ENCODE measurements around a stretch of chr6.

GRCh38 chr6:10556619-10557178, 35.5 kb downstream of the GCNT2 start:
- RRBS: no CpG with 5 or more reads among the region's 8 CpGs

GRCh38 chr6:10585217-10585876, 64.2 kb downstream of the GCNT2 start:
- RRBS: no CpG with 5 or more reads among the region's 13 CpGs

DNA sequence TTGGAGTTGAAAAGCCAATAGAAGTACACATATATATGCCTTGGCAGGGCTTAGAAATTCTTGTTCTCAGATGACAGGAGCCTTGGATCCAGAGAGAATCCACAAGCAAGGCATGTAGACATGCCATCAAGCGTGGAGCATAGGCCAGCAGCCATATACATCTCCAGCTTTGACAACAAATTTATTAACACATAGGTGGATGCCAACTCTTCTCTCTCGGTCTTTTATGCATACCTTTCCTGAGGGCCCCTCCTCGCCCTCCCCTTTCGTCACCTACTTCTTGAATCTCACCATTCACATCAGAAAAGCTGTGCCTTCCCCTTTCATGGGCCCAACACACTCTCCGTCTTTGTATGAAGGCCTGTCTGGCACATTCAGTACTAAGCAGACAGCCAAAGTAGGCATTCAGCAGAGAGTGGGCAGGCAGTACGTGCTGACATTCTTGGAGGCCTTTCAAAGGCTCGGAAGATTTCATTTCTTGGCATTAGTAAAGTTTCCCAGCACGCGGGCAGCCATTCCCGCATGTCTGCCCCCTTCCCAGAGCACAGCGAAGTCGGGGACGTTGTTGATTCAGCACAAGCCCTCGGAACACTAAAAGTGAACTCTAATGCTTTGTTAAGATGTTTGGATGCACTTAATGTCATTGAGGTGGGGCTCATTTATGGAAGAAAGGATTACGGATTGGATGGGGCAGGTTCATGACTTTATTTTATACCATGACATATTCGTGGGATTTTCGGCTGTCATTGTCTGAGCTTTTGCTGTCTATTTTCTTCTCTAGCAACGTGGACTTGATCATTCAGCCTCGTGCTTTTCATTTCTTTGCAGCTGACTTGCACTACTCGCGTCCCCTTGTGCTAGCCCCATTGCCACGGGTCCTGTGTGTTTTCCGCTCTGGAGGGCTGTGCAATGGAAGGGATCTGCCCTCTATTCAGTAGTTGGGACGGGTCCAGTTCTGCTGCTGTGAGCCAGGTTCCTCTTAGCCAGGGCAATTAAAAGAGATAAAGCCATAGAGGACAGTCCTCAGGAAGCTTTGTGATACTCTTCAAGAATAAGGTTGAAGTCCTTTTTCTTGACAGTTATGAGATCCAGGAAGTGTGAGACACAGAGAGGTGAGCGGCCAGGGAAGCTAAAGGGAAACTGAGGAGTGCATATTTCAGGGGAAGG, 17.9 kb downstream of the NEDD9 start:
- RRBS: no CpG with 5 or more reads among the region's 25 CpGs

DNA sequence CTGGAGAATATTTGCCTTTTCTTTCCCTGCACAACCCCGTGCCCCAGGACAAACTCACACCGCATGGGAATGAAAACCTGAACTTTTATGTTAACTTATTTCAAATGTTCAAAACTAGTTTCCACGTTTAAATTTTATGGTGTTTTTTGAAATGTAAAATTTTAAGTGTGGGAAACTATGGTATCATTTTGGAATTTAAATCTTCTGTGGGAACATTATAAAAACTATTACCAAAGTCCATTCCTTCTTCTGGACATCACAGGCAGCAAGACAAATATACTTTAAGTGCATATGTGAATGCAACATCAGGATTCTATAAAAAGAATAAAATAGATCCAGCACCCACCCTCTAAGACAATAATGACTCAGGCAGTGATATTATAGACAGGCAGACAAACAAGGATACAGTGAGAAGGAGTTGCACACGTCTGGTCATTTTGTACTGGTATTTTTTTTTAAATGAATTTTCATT, 21.0 kb upstream of the NEDD9 start:
- RRBS: no CpG with 5 or more reads among the region's 4 CpGs

DNA sequence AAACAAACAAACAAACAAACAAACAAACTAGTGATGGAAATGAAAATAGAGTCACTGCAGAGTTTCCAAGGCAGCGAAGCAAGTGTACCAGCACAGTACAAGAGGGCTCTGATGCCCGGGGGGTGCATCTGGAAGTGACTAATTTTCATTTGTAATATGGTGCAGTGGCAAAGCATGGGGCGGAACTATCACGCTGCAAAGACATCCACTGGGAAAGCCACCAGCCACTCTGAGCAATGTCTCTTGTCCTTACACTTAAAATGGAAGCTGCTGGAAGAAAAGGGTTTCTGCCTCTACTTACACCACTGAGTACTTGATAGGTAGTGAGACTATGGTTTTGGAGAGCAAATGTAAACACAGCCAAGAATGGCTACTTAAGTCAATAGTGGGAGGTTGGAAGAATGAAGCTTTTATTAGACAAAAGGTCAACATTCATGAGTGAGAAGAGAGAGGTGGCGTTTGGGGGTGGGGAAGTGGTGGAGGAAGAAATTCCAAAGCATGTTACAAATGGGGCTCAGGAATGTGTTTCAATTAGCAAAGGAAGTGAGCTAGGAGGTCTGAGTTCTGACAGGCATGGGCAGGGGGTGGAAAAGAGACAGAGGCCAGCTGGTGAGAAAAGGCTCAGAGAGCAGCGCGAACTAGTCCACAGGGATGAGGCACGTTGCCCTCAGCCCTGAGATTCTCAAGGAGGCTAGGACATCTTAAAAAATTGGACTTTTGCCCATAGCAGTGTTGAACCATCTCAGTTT, 44.6 kb upstream of the NEDD9 start:
- RRBS: no CpG with 5 or more reads among the region's 8 CpGs

DNA sequence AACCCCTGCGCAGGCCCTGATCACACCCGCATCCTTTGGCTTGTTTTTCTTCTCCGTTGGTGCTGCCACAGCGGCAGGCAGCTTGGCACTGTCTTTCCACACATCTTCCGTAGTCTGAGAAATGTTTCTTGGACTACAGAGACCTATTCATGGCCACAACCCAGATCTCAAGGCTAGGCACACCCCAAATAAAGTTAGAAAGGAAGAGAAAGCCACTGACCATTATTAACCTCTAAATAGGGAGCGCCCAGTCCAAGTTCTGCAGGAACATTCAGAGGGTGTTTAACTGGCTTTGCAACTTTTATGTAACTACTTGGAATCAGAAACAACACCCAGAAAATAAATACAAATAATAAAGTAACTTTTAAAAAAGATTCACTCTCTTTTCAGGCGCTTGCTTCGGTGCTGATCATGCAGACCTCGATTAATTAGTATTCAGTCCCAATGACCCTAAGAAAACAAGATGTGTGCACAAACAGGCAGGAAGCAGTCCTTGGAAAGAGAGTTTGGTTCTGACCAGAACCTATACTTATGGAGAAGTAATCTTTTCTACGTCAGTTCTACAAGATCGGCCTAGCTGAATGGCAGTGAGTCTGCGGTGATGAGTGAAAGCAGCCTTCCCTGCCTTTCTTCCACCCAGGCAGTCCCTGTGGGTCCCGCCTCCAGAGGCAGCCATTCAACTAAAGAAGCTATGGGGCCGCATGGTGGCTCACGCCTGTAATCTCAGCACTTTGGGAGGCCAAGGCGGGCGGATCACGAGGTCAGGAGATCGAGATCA, 125.0 kb upstream of the NEDD9 start:
- RRBS: no CpG with 5 or more reads among the region's 19 CpGs

DNA sequence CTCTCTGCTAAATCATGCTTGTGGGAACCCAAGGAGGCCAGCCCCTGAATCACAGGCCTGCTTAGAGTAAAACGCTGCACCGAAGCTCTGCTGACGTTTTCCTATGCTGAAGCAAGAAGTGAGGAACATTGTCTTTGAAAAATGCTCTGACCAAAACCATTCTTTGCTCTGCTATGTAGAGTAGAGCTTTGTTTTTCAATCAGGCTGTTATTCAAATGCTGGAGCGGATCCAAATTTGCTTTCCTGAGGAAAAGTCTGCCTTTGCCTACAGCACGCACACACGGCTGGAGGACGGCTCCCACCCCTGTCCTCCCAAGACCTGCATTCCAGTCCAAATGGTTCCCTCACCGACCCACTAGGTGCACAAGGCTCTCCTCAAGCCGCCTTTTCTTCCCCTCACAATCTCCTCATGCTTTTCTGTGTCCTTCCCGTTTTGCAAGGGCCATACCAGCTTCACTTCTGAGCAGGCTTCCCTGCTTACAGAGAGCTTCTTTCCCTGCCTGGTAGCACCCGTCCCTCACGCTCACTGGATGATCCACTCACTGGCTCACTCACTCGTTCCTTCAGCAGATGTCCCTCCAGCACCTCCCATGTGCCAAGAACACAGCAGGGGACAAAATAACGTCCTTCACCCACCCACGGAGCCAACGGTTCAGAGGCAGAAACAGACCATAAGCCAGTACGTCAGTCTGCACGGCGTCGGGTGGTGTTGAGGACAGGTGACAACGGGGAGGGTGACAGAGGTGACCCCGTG, 137.9 kb upstream of the NEDD9 start:
- RRBS: no CpG with 5 or more reads among the region's 22 CpGs

GRCh38 chr6:11414572-11415094, 122.9 kb upstream of the TMEM170B start:
- RRBS: no CpG with 5 or more reads among the region's 1 CpG

- RRBS: no CpG with 5 or more reads among the region's 1 CpG
Measured at GRCh38 chr6:11416354-11416639, 121.3 kb upstream of the TMEM170B start.

DNA sequence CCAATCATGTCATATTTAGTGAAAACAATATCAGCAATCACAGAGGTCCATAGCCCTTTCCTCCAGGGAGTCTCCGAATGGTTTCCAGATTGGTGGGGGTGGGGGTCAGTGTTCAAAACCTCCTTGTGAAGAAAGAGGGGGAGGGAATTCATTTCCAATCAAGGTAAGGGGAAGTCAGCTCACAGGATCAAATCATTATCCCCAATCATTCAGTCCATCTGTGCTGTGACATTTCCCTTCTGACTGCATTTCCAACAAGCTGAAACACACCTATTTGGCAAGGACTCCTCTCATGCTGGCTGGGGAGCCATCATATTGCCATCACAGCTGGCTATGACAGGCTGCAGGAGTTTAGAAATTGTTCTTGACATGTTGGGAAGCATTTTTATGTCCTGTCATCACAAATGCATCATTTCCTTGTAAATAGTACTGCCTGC, 114.0 kb upstream of the TMEM170B start:
- RRBS: no CpG with 5 or more reads among the region's 1 CpG

DNA sequence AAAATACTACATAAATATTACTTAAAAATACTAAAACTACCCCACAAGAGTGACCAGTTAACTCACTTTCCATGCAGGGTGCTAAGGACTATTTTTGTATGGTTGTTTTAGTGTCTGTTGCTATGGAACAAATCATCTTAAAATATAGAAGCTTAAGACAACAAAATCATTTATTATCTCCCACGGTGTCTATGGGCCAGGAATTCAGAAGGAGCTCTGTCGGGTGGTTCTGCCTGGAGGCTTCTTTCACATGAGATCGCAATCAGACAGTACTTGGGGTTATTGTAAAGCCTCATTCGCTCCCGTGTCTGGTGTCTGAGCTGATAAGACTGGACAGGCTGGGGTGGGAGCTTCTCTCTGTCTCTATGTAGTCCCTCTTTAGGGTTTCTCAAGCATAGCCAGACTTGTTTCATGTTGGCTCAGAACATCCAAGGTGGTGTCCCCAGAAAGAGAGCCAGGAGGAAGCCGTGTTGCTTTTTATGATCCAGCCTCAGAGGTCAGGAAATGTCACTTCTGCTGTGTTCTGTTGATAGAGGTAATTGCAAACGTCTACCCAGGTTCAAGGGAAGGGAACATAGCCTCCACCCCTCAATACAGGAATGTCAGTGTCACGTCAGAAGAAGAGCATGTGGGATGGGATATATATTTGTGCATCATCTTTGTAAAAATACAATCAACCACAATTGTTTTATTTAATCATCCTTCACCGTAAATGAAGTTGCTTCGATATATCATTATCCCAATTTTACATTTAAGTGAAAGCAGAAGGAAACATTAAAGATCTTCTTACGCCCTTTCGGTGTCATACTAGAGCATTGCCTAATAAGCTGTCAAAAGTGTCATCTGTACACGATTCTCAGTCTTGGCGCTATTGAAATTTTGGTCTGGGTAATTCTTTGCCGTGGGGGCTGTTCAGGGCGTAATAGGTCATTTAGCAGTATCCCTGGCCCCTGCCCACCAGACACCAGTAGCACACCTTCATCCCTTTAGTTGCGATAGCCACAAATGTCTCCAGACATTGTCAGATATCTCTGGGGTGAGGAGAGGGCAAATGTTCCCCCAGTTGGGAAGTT, 40.7 kb upstream of the TMEM170B start:
- RRBS: no CpG with 5 or more reads among the region's 17 CpGs

- RRBS: no CpG with 5 or more reads among the region's 16 CpGs
Measured at GRCh38 chr6:11771441-11772104, 7.0 kb downstream of the ADTRP start.

DNA sequence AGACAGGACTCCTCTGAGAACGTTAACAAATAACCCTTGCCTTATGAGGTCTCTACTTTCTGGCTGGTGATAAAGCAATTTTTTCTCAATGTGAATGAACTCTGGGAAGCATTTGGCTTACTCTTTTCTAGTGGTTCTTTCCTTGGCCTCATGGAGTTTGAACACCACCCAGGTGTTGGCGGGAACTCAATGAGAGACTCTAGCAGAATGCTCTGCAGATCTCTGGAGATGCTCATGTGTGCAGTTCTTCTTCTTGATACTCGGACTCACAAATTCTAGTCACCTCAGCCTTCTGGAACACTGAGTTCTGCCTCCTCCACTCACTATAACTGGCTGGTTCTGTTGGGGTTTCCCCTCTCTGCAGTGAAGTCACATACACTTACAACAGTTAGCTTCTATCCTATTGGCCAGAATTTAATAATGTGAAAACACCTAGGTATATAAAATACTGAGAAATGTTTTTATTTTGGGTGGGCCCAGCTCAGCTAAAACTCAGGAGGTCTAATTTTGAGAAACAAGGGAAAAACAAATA, 109.7 kb upstream of the HIVEP1 start:
- RRBS: no CpG with 5 or more reads among the region's 3 CpGs

DNA sequence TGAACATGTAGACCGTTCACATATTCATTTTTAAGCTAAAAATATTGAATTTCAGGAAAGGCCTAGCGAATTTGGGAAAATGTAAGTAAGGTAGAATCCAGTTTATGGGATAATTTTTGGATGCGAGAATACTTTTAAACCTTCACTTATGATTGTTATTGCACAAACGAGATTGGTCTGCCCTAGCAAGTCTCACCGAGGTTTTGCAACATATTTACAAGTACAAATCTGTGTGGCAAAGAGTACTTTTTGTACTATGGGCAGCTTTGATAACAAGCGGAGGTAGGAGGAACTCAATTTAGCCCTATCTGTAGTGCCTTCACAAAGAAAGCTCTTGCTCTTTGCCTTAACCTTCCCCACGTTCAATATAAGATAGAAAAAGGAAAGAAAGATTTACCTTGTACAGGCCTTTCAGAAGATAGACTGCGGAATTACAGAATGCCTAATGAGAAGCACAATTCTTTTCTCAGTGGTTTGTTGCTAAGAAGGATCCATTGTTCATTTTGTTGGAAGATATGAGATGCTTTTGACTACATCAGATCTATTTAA, 77.5 kb upstream of the HIVEP1 start:
- RRBS: no CpG with 5 or more reads among the region's 8 CpGs

DNA sequence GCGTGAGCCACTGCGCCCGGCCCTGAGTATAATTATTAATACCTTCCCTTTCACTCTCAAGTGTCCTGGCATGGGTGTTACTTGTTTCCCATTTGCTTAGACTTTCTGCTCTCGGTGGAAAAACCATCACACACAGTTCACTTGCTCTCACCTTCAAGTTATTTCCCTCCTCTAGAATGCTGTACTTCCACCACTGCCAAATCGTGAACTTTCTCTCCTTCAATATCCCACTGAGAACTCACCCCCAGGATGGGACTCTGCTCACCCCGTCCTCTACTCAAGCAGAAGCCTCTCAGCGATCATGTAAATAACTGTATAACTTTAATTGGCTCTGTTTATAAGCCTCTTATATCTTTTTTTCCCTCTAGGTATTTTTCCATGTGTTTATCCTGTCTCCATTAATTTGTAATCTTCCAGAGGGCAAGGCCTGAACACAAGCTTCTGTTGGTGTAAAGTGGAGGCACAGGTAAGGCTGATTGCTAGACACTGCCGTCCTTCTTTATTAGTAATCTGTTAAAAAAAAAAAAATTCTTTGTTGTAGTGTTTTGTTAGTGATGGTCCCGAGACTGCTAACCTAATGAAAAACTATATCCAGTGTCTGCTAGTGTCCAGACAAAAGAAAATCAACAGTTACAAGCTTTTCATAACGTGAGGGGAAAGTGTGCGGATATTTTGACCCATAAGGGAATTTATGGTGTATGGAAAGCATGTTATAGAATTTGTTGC, 4.4 kb upstream of the HIVEP1 start:
- RRBS: no CpG with 5 or more reads among the region's 11 CpGs

GRCh38 chr6:12124053-12124874, 112.2 kb downstream of the HIVEP1 start:
- RRBS: no CpG with 5 or more reads among the region's 6 CpGs

GRCh38 chr6:12288249-12288624, 1.9 kb upstream of the EDN1 start:
- RRBS: 68% methylated on average over 4 of the region's 13 CpGs

DNA sequence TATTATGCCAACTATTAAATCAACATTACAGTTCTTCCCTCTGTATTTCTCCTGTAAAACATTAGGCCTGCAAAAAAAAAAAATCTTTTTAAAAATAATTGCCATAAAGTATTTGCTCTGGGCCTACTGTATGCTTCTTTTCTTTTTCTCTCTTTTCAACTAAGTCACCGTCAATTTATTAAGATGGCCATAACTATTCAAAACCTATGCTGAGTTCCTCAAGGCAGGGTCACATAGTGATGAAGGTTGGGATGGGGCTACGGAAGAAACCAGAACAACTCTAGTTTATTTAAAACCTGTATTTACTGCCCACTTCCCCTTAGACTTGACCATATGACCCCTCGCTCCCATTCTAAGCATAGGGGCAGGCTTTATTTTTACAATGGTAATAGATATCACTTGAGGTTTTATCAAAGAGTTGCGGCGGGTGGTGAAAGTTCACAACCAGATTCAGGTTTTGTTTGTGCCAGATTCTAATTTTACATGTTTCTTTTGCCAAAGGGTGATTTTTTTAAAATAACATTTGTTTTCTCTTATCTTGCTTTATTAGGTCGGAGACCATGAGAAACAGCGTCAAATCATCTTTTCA, 5.3 kb downstream of the EDN1 start:
- RRBS: no CpG with 5 or more reads among the region's 7 CpGs

GRCh38 chr6:12310925-12311585, 20.9 kb downstream of the EDN1 start:
- RRBS: no CpG with 5 or more reads among the region's 4 CpGs

DNA sequence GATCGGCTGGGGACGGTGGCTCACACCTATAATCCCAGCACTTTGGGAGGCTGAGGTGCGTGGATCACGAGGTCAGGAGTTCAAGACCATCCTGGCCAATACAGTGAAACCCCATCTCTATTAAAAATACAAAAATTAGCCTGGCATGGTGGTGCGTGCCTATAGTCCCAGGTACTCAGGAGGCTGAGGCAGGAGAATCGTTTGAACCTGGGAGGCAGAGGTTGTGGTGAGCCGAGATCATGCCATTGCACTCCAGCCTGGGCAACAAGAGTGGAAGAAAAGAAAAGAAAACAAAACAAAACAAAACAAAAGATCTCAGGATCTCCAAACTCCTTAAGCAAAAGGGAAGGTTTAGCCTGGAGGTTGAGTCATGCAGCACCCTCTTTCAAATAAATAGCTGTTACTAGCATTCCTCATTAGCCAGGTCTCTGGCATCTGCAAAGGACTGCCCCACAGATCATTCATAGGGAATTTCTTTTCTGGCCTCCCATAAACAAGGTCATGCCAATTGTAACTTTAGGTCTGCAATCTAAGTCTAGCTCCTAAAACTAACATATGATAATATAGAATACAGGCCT, 37.1 kb downstream of the EDN1 start:
- RRBS: no CpG with 5 or more reads among the region's 7 CpGs

Data from pericardium (tissue), 1 donor.